B cell (primary cell): ENCODE measurements around the genes LRPAP1 and MAN2B2.

GRCh38 chr4:3310187-3310602, 17.4 kb downstream of the RGS12 start:
- PRO-cap: no peak
- CAGE, long polyA plus RNA: no peak

DNA sequence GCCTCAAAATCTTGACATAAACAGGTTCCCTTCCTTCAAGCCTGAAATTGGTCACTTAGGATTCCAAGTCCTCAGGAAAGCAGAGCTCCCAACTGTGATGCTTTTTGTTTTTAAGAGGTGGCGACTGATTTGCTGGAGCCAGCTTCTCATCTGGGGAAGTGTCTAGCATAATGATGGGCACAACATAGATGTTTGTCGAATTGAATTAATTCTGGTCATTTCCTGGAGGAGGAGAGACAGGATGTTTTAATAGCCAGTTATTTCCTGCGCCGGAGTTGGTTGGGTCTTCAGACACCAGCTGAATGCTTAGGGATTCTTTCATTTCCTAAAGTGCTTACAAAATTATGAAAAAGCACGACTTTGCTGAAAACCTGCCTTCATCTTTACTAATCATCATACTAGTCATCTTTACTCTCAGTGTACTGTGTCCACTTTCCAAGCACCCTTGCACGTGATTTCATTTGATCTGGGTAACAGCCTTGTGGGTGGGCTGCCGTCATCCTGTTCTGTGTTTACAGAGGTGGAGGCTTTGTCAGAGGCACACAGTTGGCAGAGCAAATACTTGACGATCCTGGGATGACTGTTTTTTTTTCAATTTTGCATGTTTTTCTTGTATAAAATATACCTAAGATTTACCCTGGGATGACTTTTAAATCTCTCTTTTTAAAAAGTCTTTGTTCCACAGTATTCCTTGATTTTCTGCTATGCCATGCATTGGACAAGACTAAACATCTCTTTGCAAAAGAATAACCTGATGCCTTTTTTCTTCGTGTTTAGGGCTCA, 49.5 kb downstream of the RGS12 start:
- PRO-cap: no peak
- CAGE, long polyA plus RNA: no peak

GRCh38 chr4:3362298-3362824, 69.5 kb downstream of the RGS12 start:
- PRO-cap: no peak
- CAGE, long polyA plus RNA: no peak

DNA sequence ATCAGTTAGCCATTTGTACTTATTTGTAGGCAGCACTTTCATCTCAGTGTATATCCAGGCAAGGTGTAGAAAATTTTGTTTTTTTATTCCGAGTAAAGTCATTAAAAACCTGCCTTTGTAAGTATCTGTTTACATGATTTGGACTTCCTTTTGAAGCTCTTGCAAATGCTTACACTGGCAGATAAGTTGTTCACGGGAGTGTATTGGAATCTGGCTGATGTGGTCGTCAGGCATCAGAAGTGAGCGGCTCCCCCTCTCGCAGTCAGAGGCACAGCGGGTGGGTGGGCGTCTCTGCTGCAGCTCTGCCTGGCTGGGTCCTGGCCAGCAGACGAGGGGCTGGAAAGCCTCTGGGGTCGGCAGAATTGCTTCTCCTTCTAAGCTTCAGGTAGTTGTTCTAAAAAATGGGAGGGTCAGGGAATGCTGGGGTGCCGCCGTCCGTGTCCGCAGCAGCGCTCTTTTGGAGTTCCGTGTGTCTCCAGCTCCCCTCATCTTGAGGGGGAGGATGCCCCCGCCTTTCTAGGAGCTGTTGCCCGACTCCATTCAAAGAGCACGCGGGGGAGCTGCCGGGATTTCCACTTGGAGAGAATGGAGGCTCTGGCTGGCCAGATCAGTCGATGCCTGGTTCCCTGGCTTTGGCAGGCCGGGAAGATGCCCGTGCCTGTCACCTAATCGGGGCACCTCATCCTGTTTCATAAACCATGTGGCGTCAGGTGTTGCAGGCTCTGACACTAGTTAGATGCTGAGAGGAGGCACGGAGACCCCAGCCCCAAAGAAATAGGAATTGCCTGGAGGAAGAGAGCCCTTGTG, 70.2 kb upstream of the HGFAC start:
- PRO-cap: no peak
- CAGE, long polyA plus RNA: no peak

DNA sequence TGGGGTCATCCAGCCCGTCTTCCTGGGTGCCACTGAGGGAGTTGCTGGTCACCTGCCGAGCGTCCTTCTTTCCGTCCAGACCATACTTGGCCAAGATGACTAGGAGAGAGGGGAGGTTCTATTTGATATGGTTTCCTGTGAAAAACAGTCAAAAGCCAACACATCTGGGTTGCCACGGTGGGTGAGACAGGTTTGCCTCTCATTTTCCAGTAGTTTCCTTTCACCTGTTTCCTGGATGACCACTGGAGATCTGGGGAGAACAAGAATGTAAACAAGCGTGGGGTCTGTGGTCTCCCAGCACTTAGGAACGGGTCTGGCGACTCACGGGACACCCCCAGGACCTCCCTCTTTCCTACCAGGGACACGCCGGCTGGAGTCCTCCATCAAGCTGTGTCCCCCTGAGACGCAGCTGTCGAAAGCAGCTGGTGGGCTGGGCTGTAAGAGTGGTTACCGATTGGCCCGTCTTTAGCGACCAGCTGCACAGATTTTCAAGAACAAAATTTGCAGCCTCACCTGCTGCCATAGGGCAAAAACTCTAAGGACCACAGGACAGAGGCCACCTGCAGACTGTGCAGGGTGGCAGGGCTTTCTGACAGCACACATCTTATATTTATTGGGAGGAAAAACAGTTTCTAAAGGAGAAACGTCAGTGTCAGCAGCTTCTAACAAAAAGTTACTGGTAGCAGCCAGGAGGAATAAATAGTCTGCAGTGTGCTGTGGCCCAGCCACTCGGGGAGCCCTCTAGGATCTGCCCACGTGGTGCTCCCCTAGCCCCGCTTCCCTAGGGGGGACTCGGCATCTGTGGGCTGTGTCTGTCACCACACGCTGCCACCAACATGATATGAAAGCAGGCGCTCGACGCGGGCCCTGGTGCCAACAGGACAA, 11.9 kb downstream of the LRPAP1 start:
- PRO-cap: bidirectional peak, plus-strand start at position 723 of the sequence, minus-strand start at position 601 of the sequence
- CAGE, long polyA plus RNA: no peak

- PRO-cap: no peak
- CAGE, long polyA plus RNA: no peak
Measured at GRCh38 chr4:3530258-3530603, 2.0 kb downstream of the LRPAP1 start.

DNA sequence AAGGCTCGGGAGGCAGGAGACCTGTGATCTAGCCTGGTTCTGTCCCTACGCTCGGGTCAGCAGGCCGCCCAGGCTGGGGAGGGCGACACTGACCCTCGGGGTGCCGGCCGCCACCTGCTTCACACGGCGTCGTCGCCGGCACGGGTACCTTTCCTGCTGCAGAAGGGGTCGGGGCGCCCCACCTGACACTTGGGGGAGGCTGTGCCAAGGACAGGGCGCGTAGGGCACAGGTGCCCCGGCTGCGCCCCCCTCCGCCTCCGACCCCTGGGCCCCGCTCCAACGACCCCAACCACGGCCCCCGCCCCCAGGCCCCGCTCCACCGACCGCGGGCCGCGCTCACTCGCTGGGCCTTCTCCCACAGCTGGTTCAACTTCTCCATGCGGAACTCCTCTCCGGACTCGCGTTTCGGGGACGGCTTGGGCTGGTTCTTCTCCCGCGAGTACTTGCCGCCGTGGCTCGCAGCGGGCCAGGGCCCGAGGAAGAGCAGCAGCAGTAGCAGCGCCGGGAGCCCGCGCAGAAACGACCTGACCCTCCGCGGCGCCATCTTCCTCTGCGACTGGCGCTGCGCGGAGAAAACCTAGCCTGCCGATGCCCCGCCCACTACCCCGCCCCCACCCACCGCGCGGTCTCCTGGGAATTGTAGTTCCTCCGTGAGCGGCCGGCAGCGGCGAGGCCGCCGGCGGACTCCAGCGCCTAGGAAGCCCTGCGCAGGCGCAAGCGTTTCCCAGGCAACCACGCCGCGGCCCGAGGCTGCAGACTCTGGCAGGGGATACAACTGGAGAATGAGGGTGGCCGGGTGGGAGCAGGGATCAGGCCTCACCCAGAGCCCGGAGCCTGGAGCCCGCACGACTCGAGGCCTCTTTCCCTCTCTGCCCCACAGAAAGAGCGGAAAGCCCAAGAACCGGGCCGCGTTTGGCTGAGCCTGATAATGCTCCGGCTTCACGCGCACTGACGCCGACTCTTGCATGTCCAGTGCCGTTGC, at the start of gene LRPAP1:
Gene LRPAP1 (minus strand): TSS at position 554 of the 982 bp plus-strand sequence.
- PRO-cap: bidirectional peak, plus-strand start at position 767 of the sequence, minus-strand start at position 552 of the sequence
- CAGE, long polyA plus RNA: no peak

GRCh38 chr4:3781193-3781453, 14.9 kb downstream of the ADRA2C start:
- PRO-cap: no peak
- CAGE, long polyA plus RNA: no peak

GRCh38 chr4:3786084-3786620, 20.0 kb downstream of the ADRA2C start:
- PRO-cap: no peak
- CAGE, long polyA plus RNA: no peak

- PRO-cap: no peak
- CAGE, long polyA plus RNA: no peak
Measured at GRCh38 chr4:3929340-3930027, 163.3 kb downstream of the ADRA2C start.

- PRO-cap: no peak
- CAGE, long polyA plus RNA: no peak
Measured at GRCh38 chr4:4269960-4270218, 20.1 kb downstream of the LYAR start.

GRCh38 chr4:4273284-4273816, 16.6 kb downstream of the LYAR start:
- PRO-cap: no peak
- CAGE, long polyA plus RNA: no peak

DNA sequence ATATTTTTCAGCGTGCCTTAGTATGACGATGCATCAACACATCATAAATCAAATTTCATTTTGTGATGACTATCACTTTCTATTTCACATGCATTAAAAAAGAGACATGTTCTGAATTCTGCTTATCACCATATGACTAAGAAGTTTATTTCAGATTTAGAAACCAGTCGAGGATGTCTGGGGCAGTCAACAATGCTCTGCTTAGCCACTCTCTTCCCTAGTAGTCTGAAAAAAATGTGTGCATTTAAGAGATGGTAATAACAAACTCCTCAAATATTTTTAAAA, 49.3 kb downstream of the STX18 start:
- PRO-cap: no peak
- CAGE, long polyA plus RNA: no peak

- PRO-cap: no peak
- CAGE, long polyA plus RNA: no peak
Measured at GRCh38 chr4:4648718-4649602, 107.1 kb upstream of the STX18 start.

DNA sequence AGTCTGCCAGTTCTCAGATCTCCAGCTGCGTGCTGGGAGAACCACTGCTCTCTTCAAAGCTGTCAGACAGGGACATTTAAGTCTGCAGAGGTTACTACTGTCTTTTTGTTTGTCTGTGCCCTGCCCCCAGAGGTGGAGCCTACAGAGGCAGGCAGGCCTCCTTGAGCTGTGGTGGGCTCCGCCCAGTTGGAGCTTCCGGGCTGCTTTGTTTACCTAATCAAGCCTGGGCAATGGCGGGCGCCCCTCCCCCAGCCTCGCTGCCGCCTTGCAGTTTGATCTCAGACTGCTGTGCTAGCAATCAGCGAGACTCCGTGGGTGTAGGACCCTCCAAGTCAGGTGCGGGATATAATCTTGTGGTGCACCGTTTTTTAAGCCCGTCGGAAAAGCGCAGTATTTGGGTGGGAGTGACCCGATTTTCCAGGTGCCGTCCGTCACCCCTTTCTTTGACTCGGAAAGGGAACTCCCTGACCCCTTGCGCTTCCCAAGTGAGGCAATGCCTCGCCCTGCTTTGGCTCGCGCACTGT, 264.4 kb downstream of the EVC2 start:
- PRO-cap: no peak
- CAGE, long polyA plus RNA: no peak

DNA sequence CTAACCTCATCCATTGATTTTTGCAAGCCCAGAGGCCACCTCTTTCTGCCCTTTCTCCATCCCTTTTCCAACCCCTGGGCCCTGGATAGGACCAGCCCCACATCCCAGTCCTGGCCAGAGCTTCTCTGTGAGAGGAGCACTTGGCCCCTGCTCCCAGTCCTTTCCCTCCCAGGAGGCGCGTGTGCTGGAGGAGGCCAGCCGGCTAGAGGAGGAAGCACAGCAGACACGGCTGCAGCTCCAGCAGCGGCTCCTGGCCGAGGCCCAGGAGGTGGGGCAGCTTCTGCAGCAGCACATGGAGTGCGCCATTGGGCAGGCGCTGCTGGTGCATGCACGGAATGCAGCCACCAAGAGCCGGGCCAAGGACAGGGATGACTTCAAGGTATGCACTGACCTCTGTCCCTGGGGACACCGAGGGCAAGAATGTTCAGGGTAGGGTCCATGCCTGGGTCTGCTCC, 87.4 kb downstream of the EVC start:
- PRO-cap: no peak
- CAGE, long polyA plus RNA: no peak

GRCh38 chr4:5811444-5812535, 81.1 kb downstream of the CRMP1 start:
- PRO-cap: no peak
- CAGE, long polyA plus RNA: no peak

GRCh38 chr4:6562869-6563337, 12.1 kb upstream of the MAN2B2 start:
- PRO-cap: no peak
- CAGE, long polyA plus RNA: no peak

DNA sequence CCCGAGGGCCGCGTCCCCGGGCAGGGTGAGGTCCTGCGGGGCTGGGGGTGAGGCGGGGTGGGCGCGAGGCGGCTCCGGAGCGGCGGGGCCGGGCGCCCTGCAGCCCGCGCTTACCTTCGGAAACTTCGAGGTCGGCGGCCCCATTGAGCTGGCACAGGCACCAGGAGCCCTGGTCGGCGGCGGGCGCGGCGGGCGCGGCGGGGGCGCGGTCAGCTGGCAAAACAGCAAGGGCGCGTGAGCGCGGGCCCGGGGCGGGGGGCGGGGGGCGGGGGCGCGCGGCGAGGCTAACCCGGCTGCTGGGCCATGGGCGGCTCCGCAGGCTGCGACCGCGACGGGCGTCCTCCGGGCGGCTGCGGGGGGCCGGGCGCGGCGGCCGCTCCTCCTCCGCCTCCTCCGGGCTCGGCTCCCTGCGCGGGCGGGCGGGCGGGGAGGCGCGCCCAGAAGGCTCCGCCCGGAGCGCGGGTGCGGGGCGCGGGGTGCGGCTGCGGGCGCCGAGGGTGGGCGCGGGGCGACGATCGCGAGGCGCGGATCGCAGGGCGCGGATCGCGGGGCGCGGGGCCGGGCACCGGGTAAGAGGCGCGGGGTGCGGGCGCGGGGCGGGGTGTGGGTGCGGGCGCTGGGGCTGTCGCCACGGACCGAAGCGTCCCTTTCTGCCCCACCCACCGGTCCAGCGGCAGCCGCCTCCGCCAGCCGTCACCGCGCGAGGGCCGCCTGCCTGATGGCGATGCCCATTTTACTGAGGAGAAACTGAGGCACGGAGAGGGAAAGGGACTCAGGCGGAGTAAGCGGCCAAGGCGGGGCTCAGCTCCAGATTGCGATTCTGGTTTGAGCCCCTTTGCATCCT, 11.3 kb upstream of the MAN2B2 start:
- PRO-cap: no peak
- CAGE, long polyA plus RNA: no peak

GRCh38 chr4:6574328-6575816, at the start of gene MAN2B2:
Gene MAN2B2, plus strand, starts transcription at chr4:6575189.
- PRO-cap: bidirectional peak, plus-strand start at chr4:6575202, minus-strand start at chr4:6575063; unidirectional peak, minus-strand start at chr4:6575491
- CAGE, long polyA plus RNA: no peak